Vagina (tissue), 1 donor: ENCODE measurements around a stretch of chr15.

DNA sequence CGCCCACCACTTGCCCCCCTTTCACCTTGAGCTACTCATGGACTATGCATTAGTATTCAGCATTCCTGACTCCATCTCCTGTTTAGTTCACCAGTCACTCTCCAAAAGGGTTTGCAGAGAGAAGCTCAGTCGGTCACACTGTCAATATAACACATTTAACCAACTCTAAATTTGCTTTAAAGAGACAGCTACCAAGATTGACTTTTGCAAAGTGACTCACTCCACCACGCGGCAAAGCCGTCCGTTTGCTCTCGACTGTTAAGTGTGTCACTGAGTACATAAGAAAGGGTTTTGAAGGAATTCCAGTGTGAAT is 1006.8 kb upstream of the NR2F2 start:
- PRO-cap = no peak
- RAMPAGE, long total RNA = no peak

- PRO-cap = unidirectional peak, plus-strand start at chr15:95442354
- RAMPAGE, long total RNA = no peak
These were observed 888.5 kb upstream of the NR2F2 start for GRCh38 chr15:95442027-95442433.

- PRO-cap = no peak
- RAMPAGE, long total RNA = no peak
These were observed 726.7 kb upstream of the NR2F2 start for GRCh38 chr15:95603802-95604230.

DNA sequence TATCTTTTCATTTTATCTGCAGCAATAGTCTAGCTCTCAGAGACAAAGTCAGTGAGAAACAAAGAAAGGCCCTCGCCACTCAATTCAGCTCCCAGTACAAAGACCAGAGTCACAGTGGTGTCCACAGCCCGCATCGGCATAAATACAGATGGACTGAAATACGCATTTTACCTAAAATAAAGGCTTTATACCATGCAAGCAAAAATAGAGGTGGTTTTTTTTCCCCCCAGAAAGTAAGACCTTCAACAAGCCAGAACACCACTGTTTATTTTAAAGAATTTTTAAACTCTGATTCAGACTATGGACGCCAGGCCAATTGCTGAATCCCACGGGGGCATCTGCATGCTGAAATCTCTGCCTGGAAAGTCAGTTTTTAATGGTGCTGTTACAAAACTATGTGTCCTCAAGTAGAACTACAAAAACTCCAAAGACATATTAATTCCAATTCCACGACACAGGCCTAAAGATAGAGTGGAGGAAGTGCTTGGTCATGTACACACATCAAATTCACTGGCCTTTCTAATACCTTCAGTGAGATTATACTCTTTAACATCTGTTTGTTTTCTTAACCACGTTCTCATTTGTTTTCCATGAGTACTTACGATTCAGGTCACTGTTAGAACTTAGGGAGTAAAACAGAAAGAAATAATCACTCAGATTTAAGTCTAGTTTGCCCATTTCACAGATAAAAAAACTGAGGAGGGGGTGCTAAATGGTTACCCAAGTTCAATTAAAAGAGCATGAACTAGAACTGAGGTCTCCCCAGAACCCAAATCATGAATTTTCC is 490.5 kb upstream of the NR2F2 start:
- PRO-cap = no peak
- RAMPAGE, long total RNA = no peak

DNA sequence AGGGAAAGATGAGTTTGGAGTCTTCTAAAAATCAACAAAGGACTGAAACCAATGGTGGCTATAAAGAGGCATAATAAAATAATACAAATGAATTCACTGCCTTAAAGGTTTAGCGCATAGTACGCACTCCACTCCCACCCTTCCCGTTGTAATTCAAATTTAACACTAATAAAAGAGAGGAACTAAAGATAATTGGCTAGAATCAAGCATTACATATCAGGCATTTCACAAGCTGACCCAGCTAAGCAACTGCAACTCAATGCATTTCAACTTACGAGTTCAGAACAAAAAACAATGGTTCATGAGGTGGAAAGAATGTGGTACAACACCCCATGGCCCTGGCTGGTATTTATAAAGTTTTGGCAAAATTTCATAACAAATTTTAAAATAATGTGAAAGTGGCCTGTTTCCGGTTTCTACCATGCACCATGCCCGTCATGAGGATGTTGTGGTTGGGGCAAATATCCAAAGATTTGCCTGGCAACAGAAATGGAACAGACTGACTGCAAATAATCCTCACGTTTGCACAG is 455.4 kb upstream of the NR2F2 start:
- PRO-cap = no peak
- RAMPAGE, long total RNA = no peak

- PRO-cap = no peak
- RAMPAGE, long total RNA = no peak
These were observed 358.2 kb upstream of the NR2F2 start for GRCh38 chr15:95972228-95972720.

DNA sequence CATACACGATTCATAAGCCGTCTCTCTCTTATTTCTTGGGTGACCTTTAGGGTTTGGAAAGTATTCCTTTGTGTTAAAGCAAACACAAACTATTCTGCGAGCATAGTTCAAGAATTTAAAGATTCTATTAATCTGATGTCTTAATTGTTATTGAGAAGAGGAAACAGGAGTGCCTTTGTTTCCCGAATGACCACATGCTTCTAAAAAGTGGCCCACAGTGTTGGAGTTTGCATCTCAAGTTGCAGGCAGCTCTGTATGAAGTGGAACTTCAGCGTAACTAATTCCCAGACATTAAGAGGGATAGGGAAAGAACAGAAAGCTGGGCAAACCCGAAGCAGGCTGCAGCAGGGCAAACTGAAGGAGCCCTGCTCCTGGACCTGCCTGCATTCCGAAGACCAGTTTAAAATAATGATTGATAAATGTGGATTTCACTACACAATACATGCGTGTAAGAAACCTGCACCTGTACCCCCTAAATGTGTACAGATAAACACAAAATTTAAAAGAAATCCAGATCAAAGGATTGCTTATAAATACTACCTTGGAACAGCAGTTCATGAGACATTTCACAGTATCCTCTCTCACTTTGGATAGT is 163.6 kb upstream of the NR2F2 start:
- PRO-cap = unidirectional peak, plus-strand start at position 287 of the sequence
- RAMPAGE, long total RNA = no peak

DNA sequence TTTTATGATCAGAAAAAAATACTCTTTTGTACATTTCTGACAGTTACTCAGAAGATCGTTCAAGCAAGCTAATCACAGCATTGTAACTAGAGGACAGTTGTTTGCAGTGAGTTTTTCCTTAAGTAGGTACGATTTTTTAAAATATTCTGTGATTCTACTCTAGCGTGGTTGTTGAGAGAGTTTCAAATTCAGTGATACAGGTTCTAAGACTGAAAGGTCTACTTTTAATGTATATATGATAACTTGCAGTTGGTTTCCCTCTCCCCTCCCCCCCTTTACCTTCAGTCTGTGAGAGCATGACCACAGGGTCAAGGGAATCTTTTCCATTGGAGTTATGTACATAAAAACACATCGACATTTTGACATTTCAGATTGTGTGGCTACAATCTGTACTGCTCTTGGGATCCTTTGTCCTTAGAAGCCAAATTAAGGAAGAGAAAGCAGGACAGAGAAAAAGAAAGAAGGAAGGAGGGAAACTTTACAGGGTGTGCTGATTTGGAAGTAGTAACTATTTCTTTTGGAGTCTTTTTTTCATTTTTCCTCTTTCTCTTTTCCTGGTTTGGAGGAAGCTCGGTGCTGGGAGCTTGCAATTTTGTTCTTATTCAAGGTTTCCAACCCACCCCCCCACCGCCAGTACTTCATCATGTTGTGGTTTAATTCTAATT is 8.8 kb downstream of the NR2F2 start:
- PRO-cap = no peak
- RAMPAGE, long total RNA = start-site peak on the plus strand centred at position 358 of the sequence, 43 bp wide, 15 reads

- PRO-cap = bidirectional peak, plus-strand start at chr15:96346216, minus-strand start at chr15:96346222; unidirectional peak, minus-strand start at chr15:96346263
- RAMPAGE, long total RNA = no peak
These were observed 15.6 kb downstream of the NR2F2 start for GRCh38 chr15:96346086-96346528.

- PRO-cap = no peak
- RAMPAGE, long total RNA = no peak
These were observed 31.9 kb downstream of the NR2F2 start for GRCh38 chr15:96362362-96362758.

DNA sequence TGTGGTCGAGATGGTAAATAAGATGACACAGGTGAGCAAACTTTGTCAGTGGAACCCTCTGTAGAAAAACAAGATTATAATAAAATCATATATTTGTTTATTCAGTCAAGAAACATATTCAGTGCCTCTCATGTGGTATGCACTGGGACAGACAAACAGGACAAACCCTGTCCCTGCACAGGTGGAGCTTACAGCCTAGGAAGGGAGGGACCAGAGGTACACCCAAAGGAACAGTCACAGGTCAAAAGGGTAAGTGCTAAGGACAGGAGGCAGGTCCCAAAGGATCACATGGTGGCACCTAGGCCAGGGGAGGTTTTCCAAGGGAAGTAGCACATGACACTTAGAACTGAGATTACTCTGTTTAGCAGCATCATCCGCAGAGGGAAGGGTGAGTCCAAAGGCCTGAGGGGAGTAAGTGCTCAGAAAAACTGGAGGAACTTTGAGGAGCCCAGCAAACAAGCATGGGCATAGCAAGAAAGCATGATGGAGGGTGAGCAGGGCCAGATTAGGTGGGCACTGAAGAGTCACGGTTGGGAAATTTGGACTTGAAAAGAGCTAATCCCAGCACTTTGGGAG is 254.4 kb upstream of the ARRDC4 start:
- PRO-cap = no peak
- RAMPAGE, long total RNA = no peak

- PRO-cap = no peak
- RAMPAGE, long total RNA = no peak
These were observed 13.1 kb upstream of the ARRDC4 start for GRCh38 chr15:97947381-97947732.

DNA sequence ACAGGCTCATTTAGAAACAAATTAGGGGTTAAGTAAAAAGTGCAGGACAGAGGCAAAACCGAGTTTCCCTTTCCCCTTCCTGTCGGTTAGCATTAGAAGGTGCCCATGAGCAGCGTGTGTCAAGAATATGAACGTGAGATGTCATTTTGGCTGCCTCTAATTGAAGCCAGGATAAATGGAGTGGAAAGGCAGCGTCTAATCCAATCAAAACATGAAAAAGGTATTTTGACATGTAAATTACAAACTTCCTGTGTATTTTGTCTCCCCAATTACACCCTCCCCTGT is 199.9 kb downstream of the ARRDC4 start:
- PRO-cap = no peak
- RAMPAGE, long total RNA = no peak

DNA sequence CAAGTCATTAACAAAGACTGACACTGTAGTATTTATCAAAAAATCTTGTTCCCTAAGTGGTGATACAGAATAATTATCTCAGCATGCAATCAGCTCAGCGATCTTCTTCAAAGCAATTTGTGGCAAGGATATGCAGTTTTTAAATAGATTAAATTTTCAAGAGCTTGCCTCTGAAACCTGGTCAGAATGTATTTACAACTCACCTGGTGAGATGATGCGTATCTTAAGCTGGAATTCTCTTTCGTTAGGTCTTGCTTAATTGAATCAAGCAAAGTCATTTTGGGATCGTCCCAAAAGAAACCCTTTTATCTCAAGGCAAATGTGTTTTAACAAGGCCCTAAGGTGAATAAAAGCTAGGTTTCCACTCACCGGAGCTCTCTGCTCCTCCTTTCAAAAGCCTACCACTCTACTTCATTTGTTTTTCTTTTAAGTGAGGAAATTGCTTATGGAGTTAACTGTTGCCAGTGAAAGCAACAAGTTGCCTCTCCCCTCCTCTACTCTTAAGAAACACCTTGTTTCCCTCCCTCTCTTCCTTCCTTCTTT is 101.3 kb upstream of the IGF1R start:
- PRO-cap = no peak
- RAMPAGE, long total RNA = no peak

GRCh38 chr15:98562380-98562948 is 85.9 kb upstream of the IGF1R start:
- PRO-cap = no peak
- RAMPAGE, long total RNA = no peak

GRCh38 chr15:98715426-98715922 is 67.1 kb downstream of the IGF1R start:
- PRO-cap = no peak
- RAMPAGE, long total RNA = start-site peak on the plus strand at chr15:98715693-98715787, 7 reads

DNA sequence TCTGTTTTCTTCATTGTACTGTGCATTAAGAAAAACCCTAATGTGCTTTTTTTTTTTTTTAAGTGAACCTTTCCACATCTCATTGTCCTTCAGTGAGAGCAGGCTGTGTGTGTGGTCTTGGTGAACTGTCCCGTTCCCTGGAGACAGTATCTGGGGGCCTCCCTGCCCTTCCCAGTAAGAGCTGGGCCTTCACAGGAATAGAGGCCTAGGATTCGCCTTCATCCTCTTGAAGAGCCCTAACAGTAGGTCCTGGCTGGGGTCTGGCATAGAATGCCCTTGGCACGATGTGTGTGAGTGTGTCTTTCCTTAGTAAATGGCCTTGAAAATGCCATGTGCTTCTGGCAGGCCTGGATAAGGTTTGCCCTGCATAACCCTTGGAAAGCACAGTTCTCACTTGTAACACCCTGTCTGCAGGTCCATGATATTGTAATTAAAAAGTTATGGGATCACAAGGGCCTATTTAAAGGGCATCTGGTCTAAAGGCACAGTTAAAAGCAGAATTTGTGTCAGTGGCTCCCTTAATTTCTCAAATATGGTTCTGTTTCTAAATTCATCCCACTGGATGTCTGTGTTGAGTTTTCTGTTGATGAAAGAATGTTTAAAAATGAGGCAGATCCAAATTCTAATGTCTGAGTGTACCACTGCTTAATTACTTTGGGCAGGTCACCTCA is 81.3 kb downstream of the IGF1R start:
- PRO-cap = no peak
- RAMPAGE, long total RNA = no peak

- PRO-cap = no peak
- RAMPAGE, long total RNA = no peak
These were observed 114.8 kb downstream of the IGF1R start for GRCh38 chr15:98762955-98763764.

DNA sequence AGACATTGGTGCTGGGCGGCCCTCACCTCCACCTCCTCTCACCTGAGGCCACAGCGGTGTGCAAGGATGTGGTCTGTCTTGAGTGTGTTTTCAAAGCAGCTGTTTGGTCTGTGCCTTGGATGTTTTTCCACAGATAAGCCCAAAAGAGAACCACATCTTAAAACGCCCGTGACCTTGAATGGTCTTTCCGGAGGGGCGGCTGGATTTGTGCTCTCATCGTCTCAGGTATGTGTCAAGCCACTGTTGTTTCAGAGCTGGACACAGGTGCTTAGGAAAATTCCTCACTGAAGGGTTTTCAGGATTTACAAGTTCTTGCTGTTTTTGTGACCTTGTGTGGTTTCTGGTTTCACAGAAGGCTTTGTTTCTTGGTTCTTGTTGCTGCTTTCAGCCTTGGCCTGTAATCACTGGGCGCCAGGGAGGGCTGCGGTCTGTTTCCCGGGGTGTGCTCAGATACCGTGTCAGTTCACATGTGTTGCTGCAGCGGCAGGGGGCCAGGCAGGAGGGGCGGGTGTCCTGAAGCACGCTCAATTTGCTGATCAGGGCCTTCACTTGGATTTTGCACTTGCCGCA is 128.4 kb downstream of the IGF1R start:
- PRO-cap = no peak
- RAMPAGE, long total RNA = no peak

DNA sequence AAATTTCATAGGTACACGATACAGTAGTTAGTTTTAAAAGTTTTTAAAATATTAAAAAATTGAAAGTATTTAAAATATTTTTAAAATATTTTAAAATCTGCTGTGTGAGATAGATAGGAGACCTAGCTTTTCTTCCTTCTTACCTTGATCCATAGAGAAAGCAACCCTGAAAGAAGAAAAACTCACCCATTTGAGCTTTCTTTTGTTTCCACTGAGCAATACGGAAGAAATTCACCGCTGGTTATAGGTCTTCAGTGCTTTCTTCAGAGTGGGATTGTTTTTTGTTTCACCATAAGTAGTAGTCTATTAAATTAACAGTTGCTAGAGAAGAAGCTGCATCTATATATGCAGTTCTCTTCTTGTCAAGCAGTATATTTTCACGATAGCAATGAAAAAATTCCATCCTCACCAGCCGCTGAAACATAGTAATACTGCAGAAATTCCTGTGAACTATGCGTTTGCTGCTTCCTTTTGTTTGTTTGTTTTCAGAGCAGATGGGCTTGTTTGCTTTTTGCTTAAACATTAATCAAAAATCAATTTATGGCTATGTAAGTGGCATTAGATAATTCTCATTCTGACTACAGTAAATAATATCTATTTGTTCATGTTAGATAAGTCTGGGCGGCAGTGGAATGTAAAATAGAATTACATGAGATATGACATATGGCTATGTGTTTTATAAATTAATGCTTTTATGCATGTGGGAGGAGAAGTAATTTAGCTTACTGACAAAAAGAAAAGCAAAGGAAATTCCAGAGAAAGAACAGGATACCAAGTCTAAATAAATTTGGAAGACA is 163.9 kb downstream of the PGPEP1L start:
- PRO-cap = no peak
- RAMPAGE, long total RNA = no peak